NB4 (cell line): ENCODE results near the gene UBE2E1.

DNA sequence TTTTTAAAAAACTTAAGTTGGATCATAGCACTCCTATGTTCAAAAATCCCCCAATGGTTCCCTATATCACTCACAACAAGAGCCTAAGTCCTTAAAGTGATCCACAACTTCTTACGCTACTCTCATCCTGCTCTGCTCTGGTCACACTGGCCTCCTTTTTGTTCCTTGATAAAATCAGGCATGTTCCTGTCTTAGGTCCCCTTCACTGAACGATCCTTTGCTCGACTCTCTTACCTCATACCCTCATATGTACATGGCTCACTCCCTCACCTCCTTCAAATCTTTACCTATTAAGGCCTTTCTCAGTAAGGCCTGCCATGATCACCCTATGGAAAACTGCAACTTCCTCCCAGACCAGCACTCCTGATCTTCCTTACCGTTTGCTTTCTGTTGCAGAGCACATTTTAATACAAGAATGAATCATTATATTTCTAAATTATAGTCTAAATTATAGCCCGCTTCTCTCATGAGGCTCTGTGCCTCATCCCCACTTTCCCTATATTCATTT is 1.6 kb downstream of the DPH3 start:
- RRBS, result no CpG with 5 or more reads among the region's 5 CpGs

DNA sequence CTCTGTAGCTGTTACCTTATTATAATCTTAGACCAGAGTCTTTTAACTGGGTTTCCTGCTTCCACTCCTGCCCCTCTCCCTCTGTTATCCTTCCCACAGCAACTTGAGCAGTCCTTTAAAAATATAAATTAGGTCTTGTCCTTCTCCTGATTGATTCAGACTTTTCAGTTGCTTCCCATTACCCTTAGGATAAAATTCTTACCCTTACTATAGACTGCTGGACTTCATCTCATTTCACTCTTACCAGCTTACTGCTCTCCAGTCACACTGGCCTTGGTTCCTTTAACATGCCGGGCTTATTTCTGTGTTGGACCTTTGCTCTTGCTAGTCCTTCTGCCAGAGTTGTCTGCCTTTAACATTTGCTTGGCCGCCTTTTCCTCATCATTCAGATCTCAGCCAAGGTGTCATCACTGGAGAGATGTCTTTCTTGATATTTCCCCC is 2.2 kb downstream of the OXNAD1 start:
- RRBS, result no CpG with 5 or more reads among the region's 2 CpGs

- RRBS, result no CpG with 5 or more reads among the region's 19 CpGs
Measured at GRCh38 chr3:16326360-16327430, 61.7 kb downstream of the OXNAD1 start.

GRCh38 chr3:16481348-16481647 is 32.2 kb downstream of the RFTN1 start:
- RRBS, result no CpG with 5 or more reads among the region's 2 CpGs

DNA sequence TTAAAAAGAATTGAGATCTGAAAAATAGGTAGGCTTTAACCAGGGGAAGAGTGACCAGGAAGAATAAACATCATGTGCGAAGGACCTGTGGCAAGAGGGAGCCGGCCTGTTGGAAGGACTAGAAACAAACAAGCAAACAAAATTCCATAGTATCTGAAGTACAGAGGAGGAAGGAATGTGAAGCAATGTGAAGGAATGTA is 84.5 kb upstream of the PLCL2 start:
- RRBS, result no CpG with 5 or more reads among the region's 2 CpGs

GRCh38 chr3:16987073-16987448 is 102.3 kb downstream of the PLCL2 start:
- RRBS, result no CpG with 5 or more reads among the region's 4 CpGs

DNA sequence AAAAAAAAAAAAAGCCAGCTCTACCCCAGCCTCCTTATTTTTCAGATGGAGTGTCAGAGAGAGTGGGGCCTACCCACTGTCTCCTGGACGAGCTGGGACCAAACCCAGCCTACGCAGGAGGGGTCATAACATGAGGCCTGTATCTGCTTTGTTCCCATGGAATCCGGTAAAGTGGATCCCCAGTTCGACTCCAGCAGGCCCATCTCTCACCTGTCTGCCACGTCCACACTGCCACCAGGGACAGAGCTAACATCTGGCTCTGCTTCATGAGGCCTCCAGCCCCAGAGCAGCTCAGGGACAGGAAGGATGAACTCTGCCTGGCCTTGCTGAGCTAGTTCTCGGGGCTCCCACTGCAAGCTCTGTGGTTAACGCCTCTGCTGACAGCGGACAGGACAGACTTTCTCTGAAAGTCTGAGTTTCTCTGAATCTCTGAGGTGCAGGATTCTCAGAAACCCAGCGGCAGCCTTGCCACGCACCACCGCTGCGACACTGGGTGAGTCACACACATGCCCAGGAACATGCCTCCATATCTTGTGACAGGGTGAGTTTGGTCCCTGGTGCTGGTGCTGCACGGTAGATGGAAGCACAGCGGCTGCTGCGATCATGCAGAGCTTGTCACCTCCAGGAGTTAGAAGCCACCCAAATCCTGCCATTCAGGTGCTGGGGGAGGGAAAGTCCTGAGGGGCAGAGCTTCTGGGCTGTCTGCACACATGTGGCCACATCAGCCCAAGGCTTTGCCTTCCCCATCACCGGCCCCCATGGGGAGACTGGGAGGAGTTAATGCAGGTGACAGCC is 266.8 kb downstream of the PLCL2 start:
- RRBS, result no CpG with 5 or more reads among the region's 16 CpGs

DNA sequence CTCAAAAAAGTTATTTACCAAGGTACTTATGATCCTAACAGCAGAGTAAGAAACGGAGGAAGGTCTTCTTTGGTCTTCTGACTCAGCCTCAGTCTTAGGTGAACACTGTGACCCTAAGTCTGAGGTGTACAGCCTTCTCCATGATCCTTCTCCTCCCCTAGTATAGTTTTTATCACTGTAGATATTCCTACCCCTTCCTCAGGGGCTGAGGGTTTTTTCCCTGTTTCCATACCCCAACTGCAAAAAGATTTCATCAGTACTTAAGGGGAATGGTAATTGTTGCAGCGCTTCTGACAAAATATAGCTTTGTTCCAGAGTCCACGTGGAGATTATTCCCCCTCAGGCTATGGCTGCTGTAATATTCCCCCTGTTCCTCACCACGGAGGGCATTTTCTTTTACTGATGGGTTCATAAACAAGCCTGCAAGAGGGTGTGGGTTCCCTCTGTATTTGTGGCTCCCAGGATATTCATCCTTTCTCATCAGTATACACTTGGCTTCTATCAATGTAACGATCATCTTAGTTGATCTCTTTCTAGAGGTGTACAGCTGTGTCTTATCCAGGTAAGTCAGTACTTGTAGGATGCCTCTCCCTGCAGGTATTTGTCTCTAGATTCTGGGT is 284.3 kb downstream of the TBC1D5 start:
- RRBS, result no CpG with 5 or more reads among the region's 5 CpGs

DNA sequence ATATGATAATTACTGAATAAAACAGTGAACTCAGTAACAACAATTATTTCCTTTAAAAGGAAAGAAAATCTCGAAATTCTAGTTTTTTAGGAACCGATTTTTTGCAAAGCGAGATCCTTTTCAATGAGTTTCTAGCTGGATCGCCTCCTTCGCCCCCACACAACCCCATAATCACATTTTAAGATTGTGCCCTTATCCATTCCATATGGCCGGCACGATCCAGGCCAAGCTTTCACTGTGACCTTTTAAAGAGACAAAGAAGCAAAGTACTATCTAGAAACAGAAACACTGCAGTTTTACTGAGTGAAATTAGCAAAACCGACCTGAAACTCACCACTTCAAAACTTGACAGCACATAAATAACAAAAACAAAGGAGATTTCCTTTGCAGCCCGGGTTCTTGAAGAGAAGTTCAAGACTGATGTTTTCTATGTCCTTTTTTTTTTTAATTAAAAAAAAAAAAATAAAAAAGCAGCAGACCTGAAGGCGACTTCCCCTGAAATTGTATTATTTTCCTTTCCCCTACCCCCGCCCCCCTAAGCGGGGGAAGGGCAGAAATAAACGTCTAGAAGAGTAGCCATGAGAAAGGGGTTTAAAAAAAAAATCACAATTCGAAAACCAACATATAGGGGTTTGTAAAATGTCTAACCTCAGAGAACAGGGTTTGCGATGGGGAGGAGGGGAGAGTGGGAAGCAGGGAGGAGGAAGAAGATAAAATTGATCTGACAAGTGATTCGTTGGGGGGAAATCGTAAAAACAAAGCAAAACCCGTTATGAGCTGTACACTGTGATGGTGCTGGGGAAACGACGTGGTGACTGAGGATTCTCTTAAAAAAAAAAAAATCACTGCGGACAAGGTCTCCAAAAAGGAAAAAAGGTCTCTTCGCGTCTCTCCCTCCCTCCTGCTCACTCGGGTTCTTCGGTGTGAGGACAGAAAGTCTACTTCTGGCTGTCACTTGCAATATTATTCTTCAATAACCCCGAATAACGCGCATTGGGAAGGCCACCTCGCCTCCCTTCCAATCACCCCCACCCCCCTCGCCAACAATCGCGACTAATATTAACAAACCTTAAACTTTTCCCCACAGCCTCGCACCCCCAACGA is 1.5 kb downstream of the SATB1 start:
- RRBS, result no CpG with 5 or more reads among the region's 34 CpGs

- RRBS, result no CpG with 5 or more reads among the region's 7 CpGs
Measured at GRCh38 chr3:18438479-18439035, 13.4 kb upstream of the SATB1 start.

DNA sequence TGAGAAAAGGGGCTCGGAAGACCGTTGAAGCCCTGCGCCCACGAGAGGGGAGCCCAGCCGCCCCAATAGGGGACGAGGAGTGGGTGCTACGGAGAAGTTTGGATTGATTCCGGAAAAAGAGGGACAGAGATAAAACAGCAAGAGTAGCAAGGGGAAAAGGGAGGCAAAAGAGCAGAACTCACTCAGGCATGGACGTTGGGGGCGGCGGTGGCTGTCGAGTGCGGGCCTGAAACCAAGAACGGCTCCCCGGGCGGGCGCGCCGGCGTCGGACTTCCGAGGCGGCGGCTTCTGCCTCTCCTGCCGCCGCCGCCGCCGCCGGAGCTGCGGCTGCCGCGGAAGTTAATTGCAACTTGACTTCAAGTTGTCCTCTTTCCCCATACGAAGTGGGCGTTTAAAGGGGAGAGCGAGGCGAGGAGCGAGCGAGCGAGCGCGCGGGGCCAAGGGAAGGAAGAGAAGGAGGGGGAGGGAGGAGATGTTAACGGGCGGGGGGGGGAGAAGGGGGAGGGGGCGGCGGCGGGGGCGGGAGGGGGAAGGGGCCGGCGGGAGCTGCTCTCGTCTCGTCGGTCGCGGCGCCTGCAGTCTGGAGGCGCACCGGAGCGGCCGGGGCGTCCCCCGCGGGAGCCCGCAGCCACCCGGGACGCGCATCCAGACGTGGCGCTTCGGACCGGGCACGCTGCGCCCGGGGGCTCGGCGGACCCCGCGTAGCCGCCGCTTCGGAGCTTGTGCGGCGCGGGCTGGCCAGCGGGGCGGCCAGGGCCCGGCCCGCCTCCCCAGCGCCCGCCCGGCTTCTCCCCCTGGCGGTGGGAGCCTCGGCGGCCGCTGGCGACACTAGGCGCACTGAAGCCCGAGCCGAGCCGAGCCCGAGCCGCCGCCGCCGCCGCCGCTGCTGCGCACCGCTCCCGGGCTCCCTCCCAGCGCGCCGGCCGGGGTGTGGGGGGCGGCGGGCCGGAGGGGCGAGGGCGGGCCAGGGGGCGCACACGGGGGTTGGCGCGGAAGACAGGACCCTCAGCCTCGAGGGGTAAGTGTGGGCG is 19.6 kb upstream of the SATB1 start:
- RRBS, result 1% methylated on average over 36 of the region's 126 CpGs

- RRBS, result no CpG with 5 or more reads among the region's 5 CpGs
Measured at GRCh38 chr3:19130912-19131221, 17.4 kb upstream of the KCNH8 start.

DNA sequence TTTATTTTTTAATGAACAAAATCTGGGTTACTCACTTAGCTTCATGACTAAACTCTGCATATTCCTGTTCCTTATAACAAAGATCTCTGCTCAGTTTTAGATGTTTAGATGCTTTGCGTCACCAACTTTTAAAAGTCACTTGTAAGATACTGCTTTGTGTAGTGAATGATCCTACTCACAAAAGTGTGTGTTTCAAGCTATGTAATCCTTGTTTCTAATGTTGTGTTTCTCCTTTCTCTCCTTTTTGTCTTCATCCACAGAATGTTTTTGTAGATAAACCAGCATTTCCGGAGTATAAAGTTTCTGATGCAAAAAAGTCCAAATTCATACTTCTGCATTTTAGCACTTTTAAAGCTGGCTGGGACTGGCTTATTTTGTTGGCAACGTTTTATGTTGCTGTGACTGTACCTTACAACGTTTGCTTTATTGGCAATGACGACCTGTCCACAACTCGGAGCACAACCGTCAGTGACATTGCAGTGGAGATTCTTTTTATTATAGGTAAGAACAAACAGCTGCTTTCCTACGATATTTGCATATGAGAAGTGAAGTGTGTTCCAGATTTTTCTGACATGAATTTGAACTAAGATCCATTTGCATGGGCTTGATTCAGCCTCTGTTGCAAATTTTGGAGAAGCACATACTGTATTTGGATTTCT is 199.3 kb downstream of the KCNH8 start:
- RRBS, result no CpG with 5 or more reads among the region's 8 CpGs

- RRBS, result 1% methylated on average over 6 of the region's 26 CpGs
Measured at GRCh38 chr3:19947610-19948362, 889 bp downstream of the RAB5A start.

GRCh38 chr3:20232973-20233172 is 46.9 kb upstream of the SGO1 start:
- RRBS, result no CpG with 5 or more reads among the region's 1 CpG

DNA sequence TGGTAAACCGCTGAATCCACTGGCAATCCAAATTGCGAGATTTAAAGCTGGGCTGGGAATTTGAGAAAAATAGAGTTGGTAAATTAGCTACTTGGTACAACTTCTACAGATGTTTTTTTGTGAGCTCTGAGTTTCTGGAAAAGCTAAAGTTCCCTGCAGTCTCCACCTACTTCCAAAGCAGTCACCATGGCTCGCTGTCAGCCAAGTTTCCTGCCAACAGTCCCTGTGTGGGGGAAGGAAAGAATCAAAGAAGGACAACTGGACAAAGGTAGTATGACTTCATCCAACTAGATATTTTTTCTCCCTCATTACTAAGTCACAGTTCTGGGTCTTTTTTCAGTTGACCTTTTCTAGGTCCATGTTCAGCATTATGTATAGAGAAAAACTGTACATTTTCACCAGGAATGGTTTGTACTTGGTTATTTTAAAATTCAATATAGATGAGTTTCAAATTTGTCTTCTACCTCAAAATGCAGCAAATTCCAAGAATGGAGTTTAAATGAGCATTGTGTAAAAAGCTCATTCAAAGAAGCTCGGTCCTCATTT is 105.4 kb downstream of the ZNF385D start:
- RRBS, result no CpG with 5 or more reads among the region's 4 CpGs

GRCh38 chr3:23035770-23036339 is 167.3 kb upstream of the UBE2E2 start:
- RRBS, result no CpG with 5 or more reads among the region's 7 CpGs

- RRBS, result no CpG with 5 or more reads among the region's 3 CpGs
Measured at GRCh38 chr3:23264566-23265283, 61.6 kb downstream of the UBE2E2 start.

- RRBS, result under 1% methylated on average over 23 of the region's 78 CpGs
Measured at GRCh38 chr3:23805242-23806417, at the start of gene UBE2E1. UBE2E1 (plus strand) TSS chr3:23805955.